SEM (cell line): Measurements from ENCODE around the genes LINGO1, IDH3A and DNAJA4.

DNA sequence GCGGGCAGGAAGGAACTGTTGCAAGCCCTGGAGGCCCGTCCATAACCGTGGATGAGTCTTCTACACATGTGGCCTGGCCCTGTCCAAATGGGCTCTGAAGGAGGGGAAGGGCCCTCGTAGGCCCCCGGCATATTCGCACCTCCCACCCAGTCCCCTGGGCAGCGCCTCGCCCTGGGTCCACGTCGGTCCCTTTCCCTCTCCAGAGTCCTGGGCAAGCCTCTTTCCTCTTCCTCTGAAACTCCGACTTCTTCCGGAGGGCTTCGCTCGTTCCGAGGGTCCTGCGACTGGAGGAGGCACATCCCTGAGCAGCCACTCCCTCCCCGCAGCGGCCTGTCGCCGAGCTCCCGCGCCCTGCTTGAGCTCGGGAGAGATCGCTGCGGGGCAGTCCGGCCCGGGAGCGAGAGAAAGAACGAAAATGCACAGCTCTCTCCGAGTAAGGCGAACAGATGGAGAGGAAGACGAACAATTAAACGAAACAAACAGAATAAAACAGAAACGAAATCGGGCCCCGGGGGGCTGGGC lies 3.2 kb downstream of the ISL2 start:
- PRO-cap, result no peak

DNA sequence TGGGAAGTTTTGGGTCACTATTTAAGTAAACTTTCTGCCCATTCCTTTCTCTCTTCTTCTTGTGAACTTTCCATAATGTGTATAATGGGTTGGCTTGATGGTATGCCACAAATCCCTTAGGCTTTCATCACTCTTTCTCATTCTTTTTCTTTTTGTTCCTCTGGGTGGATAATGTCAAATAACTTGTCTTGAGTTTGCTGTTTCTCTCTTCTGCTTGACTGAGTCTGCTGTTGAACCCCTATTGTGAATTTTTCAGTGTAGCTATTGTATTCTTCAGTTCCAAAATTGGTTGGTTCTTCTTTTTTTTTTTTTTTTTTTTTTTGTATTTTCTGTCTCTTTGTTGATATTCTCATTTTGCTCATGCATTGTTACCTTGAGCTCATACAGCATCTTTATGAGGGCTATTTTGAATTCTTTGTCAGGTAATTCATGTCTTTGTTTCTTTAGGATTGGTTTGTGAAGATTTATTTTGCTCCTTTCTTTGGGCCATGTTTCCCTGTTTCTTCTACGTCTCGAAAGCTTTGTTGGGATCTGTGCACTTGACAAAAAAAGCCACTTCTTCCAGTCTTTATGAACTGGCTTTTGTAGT lies 129.6 kb downstream of the ISL2 start:
- PRO-cap, result no peak

DNA sequence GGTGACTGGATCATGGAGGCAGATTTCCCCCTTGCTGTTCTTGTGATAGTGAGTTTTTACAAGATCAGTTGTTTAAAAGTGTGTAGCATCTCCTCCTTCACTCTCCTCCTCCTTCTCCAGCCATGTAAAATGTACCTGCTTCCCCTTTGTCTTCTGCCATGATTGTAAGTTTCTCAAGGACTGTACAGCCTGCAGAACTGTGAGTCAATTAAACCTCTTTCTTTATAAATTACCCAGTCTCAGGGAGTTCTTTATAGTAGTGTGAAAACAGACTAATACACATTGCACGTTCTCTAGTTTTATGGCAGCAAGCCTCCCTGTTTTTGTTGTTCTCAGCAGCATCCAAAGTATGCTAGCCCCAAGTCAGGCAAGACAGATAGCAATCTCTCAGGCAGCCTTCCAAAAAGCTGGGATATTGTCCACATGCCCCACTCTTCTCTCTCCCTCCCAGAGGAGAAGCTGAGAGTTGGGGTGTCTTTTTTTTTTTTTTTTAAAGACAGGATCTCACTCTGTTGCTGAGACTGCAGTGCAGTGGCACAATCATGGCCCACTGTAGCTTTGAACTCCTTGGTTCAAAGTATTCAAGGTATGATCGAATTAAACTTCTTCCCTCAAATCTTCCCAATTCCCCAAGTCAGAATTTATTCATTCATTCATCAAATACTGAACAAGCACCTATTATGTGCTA lies 130.5 kb downstream of the ISL2 start:
- PRO-cap, result no peak

GRCh38 chr15:76765315-76765991 lies 139.7 kb downstream of the SCAPER start:
- PRO-cap, result no peak

DNA sequence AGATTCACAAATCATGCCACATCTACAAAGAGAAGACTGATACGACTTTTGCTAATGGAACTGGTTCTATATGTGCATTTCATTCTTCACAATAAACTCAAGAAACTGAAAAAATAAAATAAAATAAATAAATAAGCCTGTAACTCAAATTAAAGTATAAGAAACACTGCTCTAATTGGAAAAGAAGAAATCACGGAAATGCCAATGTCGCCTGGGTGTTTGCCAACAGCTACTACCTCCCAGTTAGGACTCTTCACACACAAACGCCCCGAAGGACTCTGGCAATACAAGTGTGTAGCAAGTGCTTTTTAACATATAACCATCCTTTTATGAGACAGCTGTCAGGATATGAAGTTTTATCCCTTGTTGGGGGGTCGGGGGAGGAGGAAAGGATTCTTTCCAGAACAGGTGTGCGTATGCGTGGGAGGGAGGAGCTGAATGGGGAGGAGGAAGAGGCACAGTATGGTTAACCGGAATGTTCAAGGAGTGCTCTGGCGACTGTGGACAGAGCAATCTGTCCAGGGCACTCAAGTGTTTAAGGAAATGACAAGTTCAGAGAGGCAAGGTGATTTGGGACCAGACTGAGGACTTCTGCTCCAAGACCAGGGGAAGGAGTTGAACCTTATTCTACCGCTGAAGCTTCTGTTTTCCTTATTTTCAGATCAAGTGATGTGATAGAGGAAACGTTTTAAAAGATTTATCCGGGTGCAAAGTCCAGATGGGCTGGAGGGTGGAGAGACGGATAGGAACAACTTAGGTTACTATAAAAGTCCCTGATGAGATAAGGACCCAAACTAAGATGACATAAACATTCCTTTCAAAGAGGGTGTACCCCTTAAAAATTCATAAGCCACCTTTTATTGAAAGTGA lies 1.3 kb downstream of the TSPAN3 start:
- PRO-cap, result unidirectional peak, plus-strand start at position 717 of the sequence

- PRO-cap, result no peak
Observed at GRCh38 chr15:77233380-77233819, 162.5 kb upstream of the TSPAN3 start.

DNA sequence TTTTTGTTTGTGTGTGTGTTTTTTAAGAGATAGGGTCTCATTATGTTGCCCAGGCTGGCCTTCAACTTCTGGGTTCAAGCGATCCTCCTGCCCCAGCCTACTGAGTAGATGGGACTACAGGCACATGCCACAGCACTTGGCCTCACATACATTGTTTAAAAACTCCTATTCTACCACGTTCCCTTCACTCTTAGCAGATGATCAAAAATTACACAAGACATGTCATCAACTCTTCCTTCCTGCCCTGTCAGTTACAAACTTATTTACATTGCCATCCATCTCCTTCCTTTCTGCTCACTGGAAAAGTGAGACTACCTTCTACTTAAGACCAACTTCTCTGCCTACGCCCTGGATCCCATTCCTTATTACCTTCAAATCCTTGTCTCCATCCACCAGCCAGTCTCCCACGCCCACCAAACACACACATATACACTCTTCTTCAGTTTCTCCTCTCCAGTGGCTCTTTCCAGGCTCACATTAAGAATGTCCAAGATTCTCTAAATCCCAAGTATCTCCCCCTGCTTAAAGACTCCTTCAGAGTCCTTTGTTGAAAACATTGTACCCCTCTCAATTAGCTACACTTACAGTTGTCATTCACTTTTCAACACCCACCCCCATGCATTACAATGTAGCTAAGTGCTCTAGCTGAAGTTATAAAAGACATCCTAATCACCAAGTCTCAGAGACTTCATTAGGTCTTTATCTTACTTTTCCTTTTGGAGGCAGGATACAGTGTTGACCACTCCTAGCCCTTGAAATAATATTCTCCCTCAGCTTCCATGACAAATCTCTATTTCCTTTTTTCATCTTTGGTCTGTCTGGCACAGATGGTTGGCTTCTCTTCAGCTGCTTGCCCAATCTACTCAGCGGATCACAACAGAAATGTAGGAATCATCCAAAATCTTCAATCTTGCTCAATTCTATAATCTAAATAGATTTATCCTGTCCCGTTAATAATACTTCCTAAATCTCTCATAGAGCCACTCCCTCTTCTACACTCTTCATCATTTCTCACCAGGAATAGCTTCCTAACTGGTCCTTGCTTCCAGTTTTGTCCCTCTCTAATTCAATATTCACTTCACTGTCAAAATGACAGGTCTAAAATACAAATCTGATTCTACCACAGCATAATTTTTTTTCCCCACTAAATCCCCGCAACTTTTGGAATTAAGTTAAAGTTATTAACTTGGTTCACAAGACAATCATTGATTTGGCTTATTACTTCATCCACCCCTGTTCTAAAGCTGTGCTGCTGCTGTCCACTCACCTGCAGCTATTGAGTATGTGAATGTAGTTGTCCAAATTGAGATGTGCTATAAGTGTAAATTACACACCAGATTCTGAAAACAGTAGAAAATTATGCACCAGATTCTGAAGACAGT lies 4.0 kb downstream of the PEAK1 start:
- PRO-cap, result no peak

- PRO-cap, result no peak
Observed at GRCh38 chr15:77495702-77496350, 75.1 kb downstream of the HMG20A start.

- PRO-cap, result no peak
Observed at GRCh38 chr15:77582014-77582619, 50.6 kb downstream of the LINGO1 start.

DNA sequence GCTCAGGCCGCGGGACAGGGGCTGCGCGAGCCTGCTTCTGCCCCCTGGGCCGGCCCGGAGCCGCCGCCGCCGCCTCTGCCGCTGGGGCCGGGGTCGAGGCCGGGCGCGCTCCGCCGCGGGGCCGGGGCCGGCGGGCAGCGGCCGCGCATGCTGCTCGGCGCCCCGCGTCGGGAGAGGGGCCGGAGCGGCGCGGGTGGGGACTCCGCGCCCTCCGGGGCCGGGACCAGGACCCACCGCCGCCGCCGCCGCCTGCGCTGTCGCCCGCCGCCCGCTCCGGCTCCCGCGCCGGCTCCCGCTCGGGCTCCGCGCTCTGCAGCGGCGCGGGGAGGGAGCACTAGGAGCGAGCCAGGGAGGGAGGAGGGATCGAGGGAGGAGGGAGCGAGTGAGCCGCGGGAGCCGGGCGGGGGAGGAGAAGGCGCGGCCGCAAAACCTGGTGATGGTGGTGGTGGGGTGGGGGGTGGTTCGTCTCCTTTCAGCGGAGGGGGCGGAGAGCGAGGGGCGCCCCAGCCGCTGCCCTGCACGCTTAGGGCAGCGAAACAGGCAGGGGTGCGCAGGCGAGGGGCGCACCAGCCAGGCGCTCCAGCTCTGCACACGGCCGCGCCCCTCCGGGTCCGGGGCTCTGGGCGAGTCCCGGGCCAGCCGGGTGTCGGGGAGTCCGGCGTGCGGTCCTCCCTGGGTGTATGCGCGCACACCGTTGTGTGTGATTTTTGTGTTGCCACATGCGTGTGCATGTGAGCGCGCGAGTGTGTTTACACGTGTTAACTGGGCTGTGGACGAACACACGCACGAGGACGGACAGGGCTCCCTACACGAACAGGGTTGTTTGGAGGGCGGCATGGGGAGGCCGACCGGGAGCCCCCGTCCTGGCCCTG lies at the start of gene LINGO1:
LINGO1 (minus strand) TSS at position 336 of the 872 bp plus-strand sequence.
- PRO-cap, result no peak

DNA sequence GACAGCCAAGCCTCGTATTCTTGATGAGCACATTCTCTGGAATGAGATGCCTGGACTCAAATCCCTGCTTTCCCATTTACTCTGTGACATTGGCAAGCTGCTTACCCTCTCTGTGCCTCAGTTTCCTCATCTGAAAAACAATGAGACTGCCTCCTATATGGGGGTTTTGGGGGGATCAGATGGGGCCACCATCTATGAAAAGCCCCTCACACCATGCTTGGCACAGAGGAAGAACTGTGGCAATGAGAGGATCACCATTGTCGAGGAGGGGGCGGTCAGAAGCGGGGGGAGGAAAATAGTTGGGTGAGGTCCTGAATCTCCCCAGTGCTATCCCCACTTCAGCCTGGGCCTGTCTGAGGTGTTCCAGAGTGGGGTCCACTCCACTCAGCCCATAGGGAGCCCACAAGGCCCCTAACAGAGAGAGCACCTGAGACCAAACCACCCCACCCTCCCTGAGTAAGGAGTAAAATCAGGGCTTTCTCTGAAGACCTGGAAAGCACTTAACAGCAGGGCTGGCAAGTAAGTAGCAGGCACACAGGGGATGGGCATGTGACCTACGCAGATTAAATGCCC lies 126.0 kb upstream of the LINGO1 start:
- PRO-cap, result no peak

GRCh38 chr15:77991660-77992948 lies 85.4 kb downstream of the TBC1D2B start:
- PRO-cap, result no peak

GRCh38 chr15:78023307-78023918 lies 54.1 kb downstream of the TBC1D2B start:
- PRO-cap, result no peak

DNA sequence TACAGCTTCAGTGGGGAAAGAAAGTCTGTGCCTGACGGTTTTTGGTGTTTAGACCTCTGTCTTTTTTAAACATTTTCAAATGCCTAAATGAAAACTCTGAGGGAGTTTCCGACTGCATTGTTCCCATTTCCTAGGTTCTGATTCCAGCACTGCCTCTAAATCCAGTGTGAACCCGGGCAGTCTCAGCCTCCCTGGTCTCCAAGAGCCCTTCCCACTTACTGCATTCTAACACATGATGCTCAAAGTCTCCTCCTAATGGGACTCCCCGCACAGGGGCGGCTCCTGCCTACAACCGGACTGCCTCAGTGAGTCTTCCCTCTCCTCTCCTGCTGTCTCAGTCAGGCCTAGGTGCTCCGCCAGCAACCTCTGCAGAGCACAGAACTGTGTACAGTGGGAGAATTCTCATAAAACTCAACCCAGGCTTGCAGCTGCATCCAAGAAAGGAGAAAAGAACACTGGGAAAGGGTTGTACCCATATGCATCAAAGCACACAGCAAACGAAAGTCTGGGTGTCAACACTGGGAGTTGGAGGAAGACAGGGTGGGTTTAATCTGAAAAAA lies 28.9 kb downstream of the TBC1D2B start:
- PRO-cap, result no peak

DNA sequence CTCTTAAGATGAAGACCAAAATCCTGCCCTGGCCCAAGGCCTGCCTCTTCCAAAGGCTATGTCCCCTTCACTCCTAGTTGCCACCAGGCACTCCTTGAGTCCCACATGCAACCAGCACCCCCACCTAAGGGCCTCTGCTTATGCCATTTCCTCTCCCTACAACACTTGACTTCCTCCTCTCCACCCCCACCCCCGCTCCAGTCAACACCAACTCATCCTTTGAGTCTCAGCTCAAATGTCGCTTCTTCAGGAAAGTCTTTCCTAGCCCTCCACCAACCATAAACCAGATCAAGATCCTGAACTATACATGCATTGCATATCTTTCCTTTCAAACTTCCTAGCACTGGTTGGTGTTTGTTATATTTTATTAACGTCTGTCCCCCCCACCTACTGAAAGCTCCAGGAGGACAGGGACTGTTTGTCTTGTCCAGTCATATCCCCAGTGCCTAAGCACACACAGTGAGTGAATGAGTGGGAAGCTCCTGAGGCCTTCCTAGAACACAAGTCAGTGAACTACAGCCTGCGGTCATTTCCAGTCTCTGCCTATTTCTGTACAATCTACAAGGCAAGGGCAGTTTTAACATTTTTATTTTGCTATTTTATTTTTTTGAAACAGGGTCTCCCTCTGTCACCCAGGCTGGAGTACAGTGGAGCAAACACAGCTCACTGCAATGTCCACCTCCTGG lies 7.3 kb downstream of the TBC1D2B start:
- PRO-cap, result no peak

DNA sequence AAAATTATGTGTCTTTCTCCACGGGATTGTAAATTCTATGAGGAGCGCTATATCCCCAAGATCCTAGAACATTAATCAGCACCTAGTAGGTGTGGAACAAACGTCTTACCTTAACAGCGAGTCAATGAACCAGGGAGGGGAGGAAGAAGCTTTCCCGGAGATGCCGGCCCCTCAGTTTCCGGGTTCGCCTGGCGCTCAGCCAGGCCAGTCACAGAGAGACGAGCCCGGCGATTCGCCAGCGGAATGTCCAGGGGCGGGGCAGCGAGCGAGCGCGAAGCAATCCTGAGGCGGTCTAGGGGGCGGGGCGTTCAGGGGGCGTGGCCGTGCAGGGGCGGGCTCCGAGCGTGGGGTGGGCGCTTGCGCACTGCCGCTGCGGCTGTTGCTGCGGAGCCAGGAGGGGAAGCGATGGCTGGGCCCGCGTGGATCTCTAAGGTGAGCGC lies at the start of gene IDH3A:
IDH3A (plus strand) TSS at position 364 of the 440 bp plus-strand sequence.
- PRO-cap, result bidirectional peak, plus-strand start at position 379 of the sequence, minus-strand start at position 126 of the sequence

DNA sequence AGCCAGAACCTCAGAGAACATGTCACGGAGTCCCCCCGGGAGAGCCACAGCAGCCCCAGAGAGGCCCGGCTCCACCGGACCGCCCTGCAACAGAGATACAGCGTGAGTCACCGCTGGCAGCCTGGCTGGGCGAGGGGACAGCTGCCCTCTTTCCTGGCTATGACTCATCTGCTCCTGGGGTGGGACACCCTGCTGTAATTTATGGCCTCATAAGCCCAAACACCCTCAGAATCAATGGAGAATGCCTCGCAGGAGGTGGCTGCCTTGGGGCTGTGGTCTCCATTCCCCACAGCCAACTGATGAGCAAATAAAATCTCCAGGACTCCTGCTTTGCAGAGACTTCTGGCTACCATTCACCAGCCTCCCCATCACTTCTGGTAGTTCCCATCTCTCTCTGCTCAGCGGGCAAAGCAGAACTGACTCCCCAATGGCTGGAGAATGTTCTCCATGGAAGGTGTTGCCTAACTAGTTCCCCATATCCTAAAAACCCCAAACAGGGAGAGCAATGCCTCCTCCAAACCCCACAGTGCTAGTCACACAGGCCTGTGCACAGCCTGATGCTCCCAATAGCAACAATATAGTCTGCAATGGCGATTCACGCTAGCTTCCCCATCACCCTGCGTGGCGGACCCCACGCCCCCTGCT lies 21.6 kb downstream of the ACSBG1 start:
- PRO-cap, result no peak

- PRO-cap, result no peak
Observed at GRCh38 chr15:78245520-78245827, 11.1 kb upstream of the ACSBG1 start.

- PRO-cap, result no peak
Observed at GRCh38 chr15:78263983-78264969, at the start of gene DNAJA4. TSS of gene DNAJA4 (plus strand) at chr15:78264562.

- PRO-cap, result no peak
Observed at GRCh38 chr15:78406216-78406424, 31.9 kb upstream of the IREB2 start.